Spinal cord (tissue), 3 donors: Measurements from ENCODE around the genes TMEM202, NPTN, PML and CYP11A1.

GRCh38 chr15:72203135-72203949 is 5.8 kb upstream of the GRAMD2A start:
- PRO-cap: no peak
- RAMPAGE, long total RNA: no peak

- PRO-cap: no peak
- RAMPAGE, long total RNA: start-site peak on the plus strand at chr15:72230533-72230590, 21 and 35 reads in 2 replicates
These were observed 666 bp downstream of the PKM start for GRCh38 chr15:72230018-72231030.

DNA sequence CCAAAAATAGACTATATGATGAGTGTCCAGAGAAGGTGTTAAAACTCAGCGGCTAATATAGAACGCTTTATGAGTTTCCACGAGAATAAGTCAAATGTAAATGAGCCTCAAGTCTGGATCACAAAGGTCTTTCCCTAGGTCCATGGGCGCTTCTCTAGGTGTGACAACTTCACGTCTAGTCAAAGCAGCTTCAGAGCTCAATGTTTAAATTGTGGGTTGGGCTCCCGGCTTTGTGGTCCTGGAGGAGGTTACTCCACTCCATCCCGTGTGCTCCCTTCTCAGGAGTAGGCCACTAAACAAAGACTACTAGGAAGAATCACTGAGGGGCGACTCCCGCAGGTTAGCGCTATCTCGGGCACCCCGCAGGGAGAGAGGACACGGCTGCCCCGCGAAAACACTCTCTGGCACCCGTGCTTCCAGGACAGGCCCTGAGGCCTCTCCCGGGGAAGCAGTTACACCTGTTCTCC is 546 bp downstream of the PARP6 start:
- PRO-cap: no peak
- RAMPAGE, long total RNA: no peak

- PRO-cap: no peak
- RAMPAGE, long total RNA: no peak
These were observed at the start of gene TMEM202 for GRCh38 chr15:72398098-72398485. TMEM202 (plus strand) TSS chr15:72398305.

- PRO-cap: no peak
- RAMPAGE, long total RNA: no peak
These were observed 1.3 kb upstream of the ARIH1 start for GRCh38 chr15:72472876-72473245.

DNA sequence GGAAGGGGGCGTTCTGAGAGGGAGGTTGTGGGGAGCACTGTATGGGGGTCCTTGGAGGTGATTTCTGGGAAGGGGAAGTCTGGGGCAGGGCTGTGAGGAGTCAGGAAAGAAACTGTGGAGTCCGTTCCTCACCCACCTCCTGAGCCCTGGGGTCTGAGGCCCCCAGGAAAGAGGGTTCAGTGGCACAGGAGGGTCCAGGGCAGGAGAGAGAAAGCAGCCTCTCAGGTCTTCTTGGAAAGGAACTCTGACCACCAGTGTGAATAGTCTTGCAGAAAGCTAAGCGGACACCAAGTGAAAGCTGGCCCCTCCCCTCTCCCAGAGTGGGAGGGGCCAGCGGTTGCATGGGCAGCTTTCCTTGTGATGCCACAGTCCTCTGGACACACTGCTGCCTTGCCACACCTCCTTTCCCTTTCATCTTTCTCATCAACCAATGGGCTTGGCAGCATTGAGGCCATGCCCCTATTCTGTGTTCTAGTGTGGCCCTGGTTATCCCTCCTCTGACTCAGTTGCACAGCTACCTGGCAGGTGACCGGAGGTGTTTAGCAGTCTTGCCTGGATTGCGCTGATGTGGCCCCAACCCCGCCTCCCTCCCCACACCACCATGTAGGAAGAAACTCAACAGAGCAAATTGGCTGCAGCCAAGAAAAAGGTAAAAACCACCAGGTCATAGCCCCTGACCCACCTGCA is 49.7 kb upstream of the GOLGA6B start:
- PRO-cap: no peak
- RAMPAGE, long total RNA: no peak

GRCh38 chr15:72685502-72685972 is 445 bp downstream of the HIGD2B start:
- PRO-cap: no peak
- RAMPAGE, long total RNA: no peak

DNA sequence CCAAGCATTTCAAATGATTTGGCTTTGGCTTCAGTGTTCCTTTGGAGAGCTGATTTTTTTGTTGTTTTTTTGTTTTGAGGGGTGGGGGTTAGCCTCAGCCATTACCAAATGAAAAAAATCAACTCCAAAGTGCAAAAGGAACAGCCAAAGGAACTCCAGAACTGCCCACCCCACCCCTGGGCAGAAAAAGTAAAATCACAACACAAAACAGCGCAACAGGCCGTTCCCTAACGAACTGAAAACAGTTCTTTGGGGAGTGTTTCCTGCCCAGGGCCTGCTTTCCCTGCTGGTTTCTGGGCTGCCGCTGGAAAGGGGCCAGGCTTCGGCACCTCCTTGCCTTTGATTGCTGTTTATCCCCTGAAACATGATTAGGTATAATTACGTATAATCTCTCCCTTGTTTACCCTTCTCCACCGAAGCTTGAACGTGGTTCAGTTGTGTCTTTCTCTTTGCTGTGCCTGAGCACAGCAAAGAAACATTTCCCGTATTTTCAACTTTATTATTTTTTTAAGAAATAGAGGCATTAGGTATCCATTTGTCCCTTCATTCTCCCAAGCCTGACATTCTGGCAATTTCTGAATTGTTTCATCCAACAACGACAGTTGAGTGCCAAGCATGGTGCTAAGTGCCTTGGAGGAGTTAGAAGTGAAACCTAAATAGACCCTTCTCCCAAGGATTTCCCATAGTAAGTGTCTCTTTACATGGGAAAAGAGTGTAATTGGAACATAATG is 57.4 kb upstream of the NEO1 start:
- PRO-cap: no peak
- RAMPAGE, long total RNA: no peak

DNA sequence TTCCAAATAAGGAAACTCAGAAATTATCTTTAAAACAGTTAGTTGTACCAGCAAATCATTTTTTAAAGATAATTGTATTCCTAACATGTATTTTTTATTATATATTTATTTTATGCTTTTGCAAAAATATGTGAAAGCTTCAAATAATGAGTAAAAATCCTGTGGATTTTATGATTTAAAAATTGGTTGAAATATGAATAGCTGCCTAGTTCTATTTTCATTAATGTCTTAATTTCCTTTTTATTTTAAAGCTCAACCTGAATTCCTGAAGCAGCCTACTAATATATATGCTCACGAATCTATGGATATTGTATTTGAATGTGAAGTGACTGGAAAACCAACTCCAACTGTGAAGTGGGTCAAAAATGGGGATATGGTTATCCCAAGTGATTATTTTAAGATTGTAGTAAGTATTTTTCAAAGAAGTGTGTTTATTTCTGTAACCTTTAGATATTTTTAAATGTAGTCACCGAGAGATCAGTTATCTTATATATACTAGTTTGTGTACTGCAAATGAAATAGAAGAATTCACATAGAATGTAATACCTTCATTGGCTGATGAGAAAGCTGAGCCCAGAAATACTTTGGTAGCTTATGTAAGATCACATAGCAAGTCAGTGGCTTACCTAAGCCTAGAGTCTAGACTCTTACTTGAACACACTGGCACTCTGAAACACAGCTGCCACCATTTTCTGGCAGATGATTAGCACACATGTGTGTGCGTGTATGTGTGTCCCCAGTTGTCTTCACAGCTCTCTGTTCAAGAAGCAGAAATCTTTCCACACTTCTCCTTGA is 124.1 kb downstream of the NEO1 start:
- PRO-cap: no peak
- RAMPAGE, long total RNA: no peak

DNA sequence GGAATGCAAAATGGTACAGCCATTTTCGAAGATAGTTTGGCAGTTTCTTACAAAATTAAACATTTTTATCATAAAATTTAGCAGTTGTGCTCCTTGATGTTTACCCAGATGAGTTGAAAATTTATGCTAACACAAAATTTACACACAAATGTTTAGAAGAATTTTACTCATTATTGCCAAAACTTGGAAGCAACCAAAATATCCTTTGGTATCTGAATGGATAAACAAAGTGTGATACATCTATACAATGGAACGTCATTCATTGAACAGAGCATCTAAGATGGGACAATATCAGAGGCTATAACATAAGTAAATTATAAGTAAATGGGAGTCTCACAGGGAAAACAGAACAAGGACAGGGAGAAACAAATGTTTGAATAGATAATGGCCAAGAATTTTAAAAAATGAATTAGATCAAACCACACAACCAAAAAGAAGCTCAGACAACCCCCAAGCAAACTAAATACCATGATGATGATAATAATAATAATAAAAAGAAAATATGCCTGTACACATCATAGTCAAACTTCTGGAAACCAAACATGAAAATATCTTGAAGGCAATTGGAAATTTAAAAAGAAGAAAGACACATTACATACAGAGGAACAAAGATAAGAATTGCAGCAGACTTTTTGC is 133.4 kb downstream of the NEO1 start:
- PRO-cap: no peak
- RAMPAGE, long total RNA: no peak

DNA sequence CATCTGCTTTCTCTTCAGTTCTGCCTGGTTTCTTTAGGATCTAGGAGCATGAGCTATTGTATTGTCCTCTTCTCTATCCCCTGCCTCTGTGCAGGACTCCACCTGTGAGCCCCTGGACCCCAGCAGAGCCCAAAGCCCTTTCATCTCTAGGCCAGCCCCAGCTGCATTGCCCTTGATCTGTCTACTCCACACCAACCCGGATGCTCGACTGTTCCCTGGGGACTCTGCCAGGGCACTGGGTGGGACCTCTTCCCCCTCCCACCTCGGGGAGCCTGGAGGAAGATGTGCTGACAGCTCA is 5.7 kb upstream of the HCN4 start:
- PRO-cap: no peak
- RAMPAGE, long total RNA: no peak

DNA sequence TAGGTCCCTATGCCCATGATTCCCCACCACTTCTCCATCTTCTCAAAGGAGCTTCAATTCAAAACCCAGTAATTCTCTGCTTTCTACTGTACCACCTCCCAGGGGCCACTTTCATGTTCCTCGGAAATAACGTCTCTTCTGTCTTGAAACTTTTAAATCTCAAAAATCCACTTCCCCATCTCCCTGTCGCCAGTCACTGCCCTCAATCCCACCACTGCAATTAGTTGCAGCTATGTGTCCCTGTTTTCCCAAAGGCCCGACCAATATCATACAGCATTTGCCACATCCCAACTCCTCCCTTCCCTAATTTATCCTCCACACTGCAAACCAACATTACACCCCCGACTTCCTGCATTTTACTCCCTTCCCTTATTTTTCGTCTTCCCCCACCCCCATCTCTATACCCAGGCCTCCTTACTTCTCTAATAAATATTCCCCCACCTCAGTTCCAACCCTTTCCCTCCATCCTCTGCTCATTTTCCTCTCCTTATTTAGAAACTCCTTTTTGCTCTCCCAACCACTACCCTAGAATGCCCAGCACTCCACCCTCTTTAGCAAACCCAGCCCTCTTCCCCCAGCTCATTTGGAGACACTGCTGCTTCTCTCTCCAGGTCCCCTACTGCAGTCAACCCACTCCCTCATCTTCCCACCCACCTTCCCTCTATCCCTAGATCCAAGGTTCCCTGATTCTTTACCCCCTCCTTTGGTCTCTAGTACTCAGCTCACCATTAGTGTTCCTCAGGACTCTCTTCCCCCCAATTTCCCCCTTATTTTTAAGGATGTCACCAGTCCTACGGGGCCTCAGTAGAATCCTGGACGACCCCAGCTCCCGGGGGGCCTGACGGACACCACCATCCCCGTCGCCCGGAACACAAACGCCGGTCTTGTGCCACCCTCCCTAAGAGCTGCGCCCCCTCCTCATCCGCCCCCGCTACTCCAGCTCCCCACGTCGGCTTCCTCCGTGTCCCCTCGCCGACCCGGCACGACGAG is 1.0 kb downstream of the NPTN start:
- PRO-cap: no peak
- RAMPAGE, long total RNA: no peak

GRCh38 chr15:73632866-73634097 is at the start of gene NPTN:
NPTN (minus strand) TSS chr15:73633389.
- PRO-cap: bidirectional peak, plus-strand start at chr15:73633559, minus-strand start at chr15:73633367
- RAMPAGE, long total RNA: start-site peak on the minus strand at chr15:73633210-73633291, 745 and 880 reads in 2 replicates

- PRO-cap: no peak
- RAMPAGE, long total RNA: no peak
These were observed 4.1 kb downstream of the CD276 start for GRCh38 chr15:73688230-73688723.

DNA sequence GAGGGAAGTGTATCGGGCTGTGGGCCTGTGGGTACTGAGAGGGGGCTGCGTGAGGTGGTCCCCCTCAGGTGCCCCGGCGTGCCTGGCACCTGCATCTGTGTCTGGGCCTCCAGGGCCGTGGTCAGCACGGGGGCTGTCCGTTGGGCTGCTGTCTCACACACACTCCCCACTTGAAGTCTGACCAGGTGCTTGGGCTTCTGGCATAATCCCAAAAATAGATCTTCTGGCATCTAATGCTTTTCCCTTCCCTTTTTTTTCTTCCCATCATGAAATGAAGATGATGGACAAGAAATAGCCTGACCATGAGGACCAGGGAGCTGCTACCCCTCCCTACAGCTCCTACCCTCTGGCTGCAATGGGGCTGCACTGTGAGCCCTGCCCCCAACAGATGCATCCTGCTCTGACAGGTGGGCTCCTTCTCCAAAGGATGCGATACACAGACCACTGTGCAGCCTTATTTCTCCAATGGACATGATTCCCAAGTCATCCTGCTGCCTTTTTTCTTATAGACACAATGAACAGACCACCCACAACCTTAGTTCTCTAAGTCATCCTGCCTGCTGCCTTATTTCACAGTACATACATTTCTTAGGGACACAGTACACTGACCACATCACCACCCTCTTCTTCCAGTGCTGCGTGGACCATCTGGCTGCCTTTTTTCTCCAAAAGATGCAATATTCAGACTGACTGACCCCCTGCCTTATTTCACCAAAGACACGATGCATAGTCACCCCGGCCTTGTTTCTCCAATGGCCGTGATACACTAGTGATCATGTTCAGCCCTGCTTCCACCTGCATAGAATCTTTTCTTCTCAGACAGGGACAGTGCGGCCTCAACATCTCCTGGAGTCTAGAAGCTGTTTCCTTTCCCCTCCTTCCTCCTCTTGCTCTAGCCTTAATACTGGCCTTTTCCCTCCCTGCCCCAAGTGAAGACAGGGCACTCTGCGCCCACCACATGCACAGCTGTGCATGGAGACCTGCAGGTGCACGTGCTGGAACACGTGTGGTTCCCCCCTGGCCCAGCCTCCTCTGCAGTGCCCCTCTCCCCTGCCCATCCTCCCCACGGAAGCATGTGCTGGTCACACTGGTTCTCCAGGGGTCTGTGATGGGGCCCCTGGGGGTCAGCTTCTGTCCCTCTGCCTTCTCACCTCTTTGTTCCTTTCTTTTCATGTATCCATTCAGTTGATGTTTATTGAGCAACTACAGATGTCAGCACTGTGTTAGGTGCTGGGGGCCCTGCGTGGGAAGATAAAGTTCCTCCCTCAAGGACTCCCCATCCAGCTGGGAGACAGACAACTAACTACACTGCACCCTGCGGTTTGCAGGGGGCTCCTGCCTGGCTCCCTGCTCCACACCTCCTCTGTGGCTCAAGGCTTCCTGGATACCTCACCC is 29.0 kb downstream of the CD276 start:
- PRO-cap: no peak
- RAMPAGE, long total RNA: no peak

DNA sequence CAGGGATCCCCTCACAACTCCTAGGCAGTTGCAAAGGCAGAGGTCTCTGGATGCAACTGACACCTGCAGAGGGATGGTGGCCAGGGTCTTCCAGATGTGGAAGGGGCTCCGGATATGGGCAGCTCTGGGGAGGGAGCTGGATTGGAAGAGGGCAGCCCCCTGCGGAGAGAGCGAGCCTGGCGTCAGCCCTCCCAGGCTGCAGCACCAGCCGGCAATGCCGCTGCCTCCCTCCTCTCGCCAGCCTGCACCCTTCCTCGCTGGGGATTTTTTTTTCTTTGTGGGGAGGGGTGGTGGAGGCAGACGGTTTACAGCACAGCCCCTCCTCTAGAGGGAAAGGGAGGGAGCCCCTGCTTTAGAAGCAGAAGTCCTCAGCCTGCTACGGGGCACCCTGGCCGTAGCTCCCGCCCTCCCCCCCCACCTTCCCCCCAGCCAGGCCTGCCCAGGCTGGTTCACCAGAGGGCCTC is 1.6 kb downstream of the INSYN1 start:
- PRO-cap: no peak
- RAMPAGE, long total RNA: no peak

DNA sequence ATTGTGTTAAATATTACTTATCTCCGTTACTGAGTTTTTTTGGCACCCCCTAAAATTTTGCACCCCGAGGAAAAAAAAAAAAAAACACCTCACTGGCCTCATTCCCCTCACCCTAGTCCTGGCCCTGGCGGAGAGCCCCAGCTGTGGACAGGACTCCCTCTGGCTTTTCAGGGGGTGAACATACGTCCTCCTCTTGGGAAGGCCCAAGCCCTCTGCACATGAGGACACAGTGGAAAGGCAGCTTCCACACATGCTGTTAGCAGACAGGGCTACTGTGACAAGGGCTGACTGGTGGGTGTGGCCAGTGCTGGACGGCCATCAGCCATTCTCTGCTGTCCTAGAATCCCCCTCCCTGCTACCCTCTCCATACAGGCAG is 2.5 kb downstream of the LOXL1 start:
- PRO-cap: no peak
- RAMPAGE, long total RNA: no peak

- PRO-cap: no peak
- RAMPAGE, long total RNA: no peak
These were observed at the start of gene PML for GRCh38 chr15:73994208-73995203. PML (plus strand) TSS chr15:73994716.

GRCh38 chr15:74200293-74200861 is 2.2 kb downstream of the STRA6 start:
- PRO-cap: no peak
- RAMPAGE, long total RNA: no peak

- PRO-cap: no peak
- RAMPAGE, long total RNA: no peak
These were observed at the start of gene CYP11A1 for GRCh38 chr15:74367385-74368264. CYP11A1 (minus strand) TSS chr15:74367646.